Pericardium (tissue), 1 donor: ENCODE data around the genes ATP2A2 and PPP1CC.

GRCh38 chr12:109952137-109953426 is 43.6 kb downstream of the GIT2 start:
- RRBS = no CpG with 5 or more reads among the region's 21 CpGs

GRCh38 chr12:110038912-110039803 is 9.2 kb downstream of the C12orf76 start:
- RRBS = no CpG with 5 or more reads among the region's 8 CpGs

GRCh38 chr12:110079333-110080206 is 31.2 kb upstream of the C12orf76 start:
- RRBS = no CpG with 5 or more reads among the region's 13 CpGs

DNA sequence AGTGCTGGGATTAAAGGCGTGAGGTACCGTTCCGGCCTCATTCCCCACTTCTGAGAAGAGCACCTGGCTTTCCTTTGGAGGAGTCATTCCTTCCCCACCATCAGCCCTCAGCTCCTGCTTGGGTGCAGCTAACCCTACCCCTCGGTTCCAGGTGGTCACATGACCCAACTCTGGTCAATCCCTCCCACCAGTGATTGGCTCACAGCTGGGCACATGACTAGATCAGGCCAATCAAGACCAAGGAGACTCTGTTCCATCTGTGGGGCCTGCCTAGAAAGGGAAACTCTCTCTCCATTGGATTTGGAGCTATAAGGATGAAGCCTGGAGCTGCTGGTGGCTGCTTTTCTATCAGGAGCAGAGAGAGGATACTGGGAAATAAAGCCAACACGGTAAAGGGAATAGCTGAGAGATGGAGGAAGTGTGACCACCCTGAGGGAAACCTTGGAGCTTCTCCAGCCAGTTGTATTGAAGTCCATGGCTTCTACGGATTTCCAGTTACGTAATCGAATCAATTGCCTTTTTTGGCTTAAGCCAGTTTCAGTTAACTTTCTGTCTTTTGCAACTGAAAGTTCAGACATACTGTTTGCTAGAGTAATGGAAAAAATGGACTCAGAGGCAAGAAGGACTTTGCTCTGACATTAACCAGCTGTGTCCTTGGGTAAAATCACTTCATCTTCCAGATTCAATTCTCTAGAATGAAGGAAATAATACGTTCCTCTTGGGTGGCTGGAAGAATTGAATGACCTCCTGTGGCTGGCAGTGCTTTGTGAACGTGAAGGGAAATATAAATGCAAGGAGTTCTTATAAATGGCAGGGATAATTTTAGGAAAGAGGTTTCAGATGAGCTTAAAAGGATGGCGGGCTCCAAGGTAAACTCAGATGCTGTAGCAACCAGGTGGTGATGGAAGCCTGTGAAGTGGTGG is 19.6 kb upstream of the IFT81 start:
- RRBS = no CpG with 5 or more reads among the region's 11 CpGs

DNA sequence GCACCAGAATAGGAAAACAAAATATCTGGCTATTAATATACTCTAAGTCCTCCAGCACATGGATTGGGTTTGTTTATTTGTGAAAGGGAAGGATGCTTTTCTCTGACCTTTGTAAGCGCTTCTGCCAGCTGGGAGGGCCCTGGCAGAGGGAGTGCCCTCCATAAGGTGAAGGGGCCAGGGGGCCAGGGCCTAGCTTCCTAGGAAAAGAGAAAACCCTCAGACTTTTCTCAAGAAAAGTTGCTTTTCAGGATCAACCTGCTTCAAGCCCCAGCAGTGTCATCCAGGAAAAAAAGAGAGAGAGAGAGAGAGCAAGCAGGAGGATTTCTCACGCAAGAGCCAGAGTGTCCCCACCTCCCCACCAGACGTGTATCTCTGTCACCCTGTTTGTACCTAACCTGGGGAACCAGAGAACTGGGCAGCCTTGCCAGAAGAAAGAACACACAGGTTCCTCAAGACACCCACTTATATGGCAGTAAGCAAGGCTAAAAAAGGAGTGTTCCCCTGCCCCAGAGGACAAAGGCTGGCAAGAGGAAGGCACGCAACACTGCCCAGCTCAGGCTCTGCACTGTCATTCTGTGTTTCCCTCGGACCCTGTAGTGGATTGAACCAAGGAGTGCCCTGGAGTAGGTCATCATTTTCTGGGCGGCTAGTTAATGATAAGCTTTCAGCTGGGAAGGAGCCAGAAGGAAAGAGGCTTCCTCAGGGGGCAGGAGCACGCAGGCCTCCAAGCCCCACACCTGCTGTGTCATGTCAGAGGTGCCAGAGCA is 34.0 kb upstream of the ATP2A2 start:
- RRBS = no CpG with 5 or more reads among the region's 7 CpGs

DNA sequence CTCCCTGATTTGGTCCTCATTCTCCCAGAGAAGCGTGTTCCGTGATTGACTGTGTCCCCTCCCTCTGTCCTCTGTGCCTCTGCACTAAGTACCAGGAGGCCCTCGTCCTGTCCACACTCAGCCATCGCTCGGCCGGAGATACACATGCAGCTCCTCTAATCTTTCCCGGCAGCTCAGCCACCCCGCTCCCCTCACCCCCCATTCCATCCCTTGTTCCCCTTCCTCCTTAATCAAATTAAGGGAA is 28.3 kb upstream of the ATP2A2 start:
- RRBS = no CpG with 5 or more reads among the region's 8 CpGs

DNA sequence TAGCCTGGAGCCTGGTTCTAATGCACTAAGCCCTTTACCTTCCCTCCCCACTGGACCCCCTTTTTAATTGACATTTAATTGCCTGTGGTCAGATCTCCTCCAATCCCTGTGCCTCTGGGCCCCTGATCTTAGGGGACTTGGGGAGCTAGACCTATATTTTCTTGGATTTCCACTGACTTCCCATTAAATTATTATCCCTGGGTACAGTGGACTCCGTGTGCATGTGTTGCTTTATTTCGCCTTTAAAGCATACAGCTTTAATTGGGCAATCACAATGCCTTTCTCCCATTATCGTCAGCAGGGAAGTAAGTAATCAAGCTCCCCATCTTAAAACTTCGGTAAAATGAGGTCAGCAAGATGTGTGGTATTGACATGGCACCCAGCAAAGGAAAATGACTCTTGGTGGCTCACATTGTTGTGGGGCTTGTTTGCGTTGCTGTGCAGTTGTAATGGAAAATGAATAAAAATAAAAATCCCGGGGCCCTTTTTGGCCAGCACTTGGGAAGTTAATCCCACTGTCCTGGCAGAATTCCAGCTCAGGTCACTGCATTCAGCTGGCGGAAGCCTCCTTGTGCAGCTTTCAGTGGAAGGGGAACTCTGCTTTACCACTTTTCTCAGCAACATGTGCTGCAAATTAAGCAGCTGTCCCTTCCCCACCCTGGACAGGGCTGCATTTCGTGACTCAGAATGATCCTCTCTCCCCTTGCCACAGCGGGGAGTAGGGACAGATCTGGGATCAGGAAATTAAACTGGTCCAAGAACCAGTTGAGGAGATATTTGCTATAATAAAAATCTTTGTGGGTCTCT is 14.0 kb upstream of the ATP2A2 start:
- RRBS = no CpG with 5 or more reads among the region's 9 CpGs

GRCh38 chr12:110281166-110282055 is at the start of gene ATP2A2:
Gene ATP2A2 (plus strand): TSS chr12:110281247.
- RRBS = 2% methylated on average over 43 of the region's 118 CpGs

GRCh38 chr12:110284217-110285267 is 3.5 kb downstream of the ATP2A2 start:
- RRBS = no CpG with 5 or more reads among the region's 6 CpGs

GRCh38 chr12:110291776-110292276 is 10.8 kb downstream of the ATP2A2 start:
- RRBS = no CpG with 5 or more reads among the region's 5 CpGs

DNA sequence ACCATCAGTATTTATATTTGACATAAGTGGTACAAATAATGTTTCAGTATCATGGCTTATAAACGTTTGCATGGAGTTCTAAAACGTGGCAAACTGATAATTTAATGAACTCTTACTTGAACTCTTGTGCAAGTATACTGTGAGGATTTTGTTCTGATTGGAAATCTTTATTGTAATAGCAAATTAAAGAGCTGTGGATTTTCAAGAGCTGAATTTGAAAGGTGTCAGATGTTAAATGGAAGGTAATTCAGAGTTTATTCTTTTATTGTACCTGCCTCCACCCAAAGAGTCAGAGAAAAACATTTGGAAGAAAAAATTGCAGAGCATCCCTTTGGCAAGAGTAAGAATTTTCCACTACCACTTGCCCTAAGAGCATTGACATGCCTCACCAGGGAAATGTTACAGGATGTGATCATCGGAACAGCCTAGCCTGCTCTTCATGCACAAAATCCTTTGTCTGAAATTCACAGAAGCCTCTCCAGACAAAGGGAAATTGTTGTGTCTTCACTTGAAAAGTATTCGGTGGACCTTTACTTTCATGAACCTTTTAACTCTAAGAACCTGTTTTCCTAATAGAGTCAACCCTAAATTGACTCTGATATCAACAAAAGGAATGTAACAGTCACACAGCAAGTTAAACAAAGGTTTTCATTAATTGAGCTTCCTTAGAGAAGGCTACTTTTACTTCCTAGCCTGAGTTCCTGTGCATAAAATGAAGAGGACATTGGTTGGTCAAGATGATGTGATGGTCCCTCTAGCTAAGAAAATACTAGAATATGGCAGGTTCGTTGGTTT is 36.8 kb downstream of the ATP2A2 start:
- RRBS = no CpG with 5 or more reads among the region's 5 CpGs

GRCh38 chr12:110320602-110321157 is 39.6 kb downstream of the ATP2A2 start:
- RRBS = no CpG with 5 or more reads among the region's 10 CpGs

GRCh38 chr12:110340605-110341120 is 59.6 kb downstream of the ATP2A2 start:
- RRBS = 93% methylated on average over 3 of the region's 21 CpGs

DNA sequence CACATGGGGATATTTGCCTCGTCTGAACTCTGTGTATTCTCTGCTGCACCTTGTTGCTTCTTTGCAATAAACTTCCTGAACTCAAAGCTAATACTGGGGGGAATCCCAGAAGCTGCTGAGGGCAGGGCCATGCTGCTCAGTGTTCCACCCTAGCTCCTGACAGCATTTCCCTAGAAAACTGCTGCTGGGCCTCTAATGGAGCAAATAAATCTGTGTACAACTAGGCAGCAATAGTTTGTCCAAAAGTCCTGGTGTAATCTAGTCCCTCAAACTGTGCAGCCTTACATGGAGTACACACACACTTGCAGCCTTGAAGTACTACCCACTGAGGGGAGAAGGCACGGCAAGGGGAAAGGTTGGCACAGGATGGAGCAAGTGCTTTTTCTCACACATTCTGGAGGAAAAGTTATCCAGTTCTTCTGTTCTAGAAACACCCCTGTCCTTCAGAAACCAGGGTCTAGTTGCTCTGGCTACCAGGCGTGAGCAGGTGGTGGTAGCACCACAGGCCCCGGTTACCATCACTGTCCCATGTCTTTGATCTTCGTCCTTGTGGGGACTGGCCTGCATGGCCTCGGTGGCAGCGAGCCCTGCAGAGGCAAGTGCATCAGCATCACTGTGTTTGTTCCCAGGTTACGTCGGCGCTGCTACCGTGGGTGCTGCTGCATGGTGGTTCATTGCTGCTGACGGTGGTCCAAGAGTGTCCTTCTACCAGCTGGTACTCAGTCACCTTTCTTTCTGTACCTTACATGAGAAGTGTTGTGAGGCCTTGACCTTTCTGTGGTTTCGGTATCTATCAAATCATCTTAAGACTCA is 59.0 kb downstream of the ANAPC7 start:
- RRBS = no CpG with 5 or more reads among the region's 13 CpGs

DNA sequence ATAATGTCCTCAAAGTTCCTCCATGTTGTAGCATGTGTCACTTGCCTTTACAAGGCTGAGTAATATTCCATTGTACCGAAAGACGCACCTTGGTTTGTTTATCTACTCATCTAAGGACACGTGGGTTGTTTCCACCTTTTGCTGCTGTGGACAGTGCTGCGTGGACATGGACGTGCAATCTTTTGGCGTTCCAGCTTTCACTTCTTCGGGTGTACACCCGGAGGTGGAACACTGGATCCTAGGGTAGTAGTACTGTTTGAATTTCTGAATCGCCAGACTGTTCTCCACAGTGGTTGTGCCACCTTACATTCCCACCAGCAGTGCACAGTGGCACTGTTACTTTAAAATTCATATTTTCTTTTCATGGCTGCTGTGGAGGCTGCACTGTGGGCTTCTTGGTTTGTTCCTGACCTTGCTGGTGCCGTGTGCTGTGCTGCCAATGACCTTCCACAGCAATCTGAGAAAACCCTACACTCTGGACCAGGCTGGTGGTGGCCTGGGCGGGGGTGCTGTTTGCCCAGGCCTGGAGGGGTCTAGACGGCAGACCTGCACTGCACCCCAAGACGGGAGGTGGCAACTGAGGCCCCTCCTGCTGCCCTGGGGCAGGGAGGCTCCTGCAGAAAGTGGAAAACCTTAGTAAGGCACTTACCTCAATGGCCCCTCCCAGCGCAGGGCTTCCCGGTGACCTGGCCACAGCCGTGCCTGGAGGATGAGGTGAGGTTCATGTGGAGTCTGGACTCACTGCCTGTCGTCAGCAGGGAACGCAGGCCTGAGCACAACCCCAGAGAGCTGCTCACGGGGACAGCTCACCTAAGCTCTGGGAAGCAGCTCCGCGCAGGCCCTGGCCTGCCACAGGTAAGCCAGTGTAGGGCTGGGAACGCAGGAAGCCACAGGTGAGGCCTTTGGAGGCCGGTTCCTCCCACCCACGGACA is 33.1 kb downstream of the ANAPC7 start:
- RRBS = no CpG with 5 or more reads among the region's 24 CpGs

DNA sequence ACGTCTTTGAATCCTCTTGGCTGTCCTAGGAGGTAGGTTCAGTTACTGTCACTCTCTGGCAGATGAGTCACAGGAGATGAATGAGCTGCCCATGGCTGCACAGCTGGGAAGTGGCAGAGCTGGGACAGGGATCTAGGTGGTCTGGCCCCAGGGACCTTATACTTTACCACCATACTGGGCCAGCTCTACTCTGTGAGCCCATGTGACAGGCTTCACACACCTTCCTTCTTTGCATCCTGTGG is 24.0 kb downstream of the TCTN1 start:
- RRBS = no CpG with 5 or more reads among the region's 1 CpG

DNA sequence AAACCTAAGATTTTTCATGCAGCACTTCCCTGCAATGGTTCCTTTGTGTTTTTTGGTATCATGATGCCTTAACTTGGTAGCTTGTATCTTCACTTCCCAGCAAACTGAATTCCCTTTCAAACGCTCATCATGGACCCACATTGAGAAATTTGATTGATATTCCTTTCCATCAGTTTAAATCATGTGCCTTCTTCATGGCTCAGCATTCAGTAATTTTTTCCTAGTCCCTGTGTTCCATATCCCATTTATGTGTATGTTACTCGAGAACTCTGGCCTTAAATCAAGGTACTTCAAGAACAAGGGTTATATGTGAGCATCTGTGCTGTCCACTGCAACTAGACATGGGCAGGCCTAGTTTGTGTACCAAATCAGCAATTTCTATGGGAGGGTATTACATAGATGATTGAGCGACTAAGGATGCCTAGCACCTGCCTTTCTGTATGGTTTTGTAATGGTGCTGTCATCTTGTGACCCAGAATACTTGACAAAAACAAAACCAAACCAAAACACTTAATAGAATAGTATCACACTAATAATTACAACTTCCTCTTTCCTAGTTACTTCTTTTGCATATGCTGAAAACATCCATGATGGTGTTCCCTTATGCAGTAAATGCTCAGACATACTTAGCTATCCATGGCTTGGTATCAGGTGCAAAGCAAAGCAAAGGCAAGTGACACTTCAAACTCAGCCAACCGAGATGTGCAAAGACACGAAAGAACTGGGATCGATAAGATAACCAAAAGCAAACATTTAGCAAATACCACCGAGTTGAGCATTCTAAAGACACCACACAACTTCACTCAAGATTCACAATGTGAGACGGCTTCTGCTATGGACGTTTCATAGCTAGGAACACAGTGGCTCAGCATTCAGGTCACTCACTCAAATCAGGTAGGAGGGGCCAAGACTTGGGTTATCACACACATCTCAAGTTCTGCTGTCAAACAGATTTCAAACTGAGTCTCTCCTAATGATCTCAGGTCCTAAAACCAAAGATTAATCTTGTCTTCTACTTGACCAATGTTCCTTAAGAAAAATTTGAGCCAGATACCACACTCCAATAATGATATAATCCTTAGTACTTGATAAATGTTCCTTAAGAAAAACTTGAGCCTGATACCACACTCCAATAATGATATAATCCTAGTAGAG is 24.4 kb downstream of the PPP1CC start:
- RRBS = no CpG with 5 or more reads among the region's 9 CpGs

DNA sequence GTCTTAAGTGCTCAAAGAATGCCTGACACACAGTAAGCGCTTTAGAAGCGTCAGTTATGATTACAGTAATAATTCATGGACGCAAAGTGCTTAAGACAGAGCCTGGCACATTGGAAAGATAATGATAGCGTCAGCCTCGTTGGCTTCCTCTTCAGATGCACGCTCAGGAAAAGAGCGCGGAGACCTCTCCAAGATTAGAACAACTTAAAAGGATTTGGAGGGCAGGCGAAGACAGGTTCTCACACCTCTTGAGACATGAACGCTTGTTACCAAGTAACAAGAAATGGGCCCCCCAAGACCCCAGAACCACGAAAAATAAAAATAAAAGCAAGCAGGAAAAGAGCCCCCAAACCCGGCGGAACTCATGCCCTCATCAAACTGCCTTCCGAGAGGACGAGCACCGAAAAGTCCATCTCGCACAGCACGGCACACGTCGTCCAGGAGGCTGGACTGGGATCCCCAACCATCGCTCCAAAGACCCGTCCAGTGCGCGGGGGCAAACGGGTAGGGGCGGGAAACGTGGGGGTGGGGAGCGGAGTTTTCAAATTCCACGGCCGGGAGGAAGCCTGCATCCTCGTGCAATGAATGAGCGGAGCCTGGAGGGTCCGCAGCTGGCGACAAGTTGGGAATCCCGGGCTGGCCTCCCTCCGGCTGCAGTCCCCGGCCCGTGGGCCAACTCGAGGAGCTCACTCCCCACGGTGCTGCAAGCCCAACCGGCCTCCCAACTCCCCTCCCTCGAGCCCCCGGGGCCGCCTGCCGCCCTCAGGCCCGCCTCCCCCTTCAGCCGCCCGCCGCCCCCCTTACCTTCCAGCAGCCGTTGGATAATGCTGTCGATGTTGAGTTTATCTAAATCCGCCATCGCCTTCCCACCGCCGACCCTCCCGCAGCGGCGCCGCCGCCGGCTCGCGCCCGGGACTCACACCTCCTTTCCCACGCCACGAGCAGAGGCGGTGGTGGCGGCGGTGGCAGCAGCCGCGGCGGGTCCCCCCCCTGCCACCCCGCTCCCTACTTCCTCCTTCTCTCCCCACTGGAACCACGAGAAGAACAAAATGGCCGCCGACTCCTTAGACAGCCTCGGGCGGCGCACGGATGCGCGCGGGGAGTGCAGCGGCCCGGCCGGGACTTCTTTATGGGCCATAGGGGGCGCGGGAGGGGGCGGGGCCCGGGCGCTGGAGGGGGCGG is at the start of gene PPP1CC:
Gene PPP1CC (minus strand): TSS at position 1,043 of the 1,182 bp plus-strand sequence.
- RRBS = 2% methylated on average over 15 of the region's 92 CpGs

- RRBS = 2% methylated on average over 15 of the region's 24 CpGs
Measured at GRCh38 chr12:110743031-110743305, 277 bp upstream of the PPP1CC start.

- RRBS = no CpG with 5 or more reads among the region's 2 CpGs
Measured at GRCh38 chr12:110928879-110929028, 8.4 kb upstream of the MYL2 start.